BE2C (cell line): Measurements from ENCODE around the genes CNPY1 and SHH.

DNA sequence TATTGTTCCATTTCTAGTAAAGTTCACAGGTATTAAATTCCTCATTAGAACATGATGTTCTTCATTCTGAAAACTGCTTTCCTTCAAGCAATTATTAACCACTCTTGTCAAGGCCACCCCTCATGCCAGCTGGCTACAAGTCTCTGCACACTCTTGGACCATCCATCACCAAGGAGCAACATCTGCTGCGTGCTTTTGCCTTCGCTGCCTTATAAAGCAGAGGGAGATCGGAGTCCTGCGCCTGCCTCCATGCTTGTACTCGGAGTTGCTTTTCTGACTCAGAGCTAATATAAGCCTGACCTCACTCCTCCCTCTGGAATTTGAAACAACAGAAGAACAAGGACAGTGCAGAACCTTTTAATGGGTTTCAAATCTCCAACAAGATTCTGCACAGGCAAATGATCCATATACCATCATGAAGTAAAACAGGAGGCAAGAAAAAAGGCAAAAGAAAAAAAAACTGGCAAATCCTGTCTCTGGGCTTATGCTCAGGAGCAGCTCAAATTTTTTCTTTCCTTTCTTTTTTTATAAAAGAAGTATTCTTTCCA is 529.8 kb upstream of the DPP6 start:
- RRBS = no CpG with 5 or more reads among the region's 5 CpGs

DNA sequence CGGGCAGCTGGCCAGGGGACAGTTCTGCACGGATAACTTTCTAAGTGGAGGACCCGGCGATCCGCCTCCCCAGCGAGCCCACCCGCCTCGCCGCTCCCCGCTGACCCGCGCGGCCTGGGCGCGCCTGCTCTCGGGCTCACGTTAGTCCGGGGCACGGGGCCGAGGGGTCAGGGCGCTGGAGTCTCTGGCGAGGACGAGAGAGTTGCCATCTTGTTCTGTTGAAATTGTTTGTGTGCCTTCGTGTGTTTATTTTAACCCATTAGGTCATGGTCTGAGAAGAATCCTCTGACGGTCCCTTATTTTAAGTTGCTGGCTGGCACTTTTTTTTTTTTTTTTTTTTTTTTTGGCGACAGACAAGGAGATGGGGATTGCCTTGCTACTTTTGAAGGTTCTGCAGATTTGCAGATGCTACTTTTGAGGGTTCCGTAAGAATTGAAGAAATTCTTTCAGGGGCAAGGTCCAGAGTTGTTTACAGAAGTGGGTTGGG is 163.8 kb upstream of the DPP6 start:
- RRBS = 4% methylated on average over 13 of the region's 27 CpGs

- RRBS = no CpG with 5 or more reads among the region's 8 CpGs
Measured at GRCh38 chr7:154201915-154202427, 149.8 kb downstream of the DPP6 start.

DNA sequence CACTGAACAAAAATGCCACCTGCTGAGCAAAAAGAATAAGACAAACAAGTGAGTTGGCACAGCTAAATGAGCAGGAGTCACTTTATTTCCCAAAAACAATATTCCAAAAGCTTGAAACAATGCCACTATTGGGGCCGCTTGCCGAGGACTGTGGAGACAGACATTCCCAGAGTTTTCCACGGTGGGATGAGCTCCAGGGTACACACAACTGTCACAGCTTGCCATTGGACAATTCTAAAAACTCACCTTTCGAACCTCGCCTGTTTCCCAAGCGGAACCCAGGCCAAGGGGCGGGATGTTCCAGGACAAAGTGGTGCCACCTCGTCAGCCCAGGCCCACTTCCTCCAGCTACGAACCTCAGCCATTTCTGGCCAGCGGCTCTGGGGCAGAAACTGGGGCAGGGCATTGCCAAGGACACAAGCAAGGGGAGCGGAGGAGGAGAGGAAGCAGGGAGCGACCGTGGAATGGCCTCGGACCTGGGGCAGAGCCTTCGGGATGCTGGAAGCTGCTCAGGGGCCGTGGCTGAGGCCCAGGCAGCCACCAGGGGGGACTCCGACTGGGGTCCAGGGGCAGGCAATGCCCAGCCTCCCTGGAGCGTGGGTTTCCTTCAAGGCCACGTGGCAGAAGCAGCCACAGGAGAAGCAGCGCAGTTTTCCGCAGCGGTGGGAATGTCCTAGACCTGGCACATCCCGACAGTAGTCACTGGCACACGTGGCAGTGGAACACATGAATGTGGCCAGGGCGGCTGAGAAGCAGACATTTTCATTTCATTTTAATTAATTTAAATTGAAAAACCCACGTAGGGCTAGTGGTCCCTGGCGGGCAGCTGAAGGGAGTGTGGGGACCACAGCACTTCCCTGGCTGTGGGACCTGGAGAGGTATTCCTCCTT is 44.6 kb upstream of the INSIG1 start:
- RRBS = no CpG with 5 or more reads among the region's 27 CpGs

DNA sequence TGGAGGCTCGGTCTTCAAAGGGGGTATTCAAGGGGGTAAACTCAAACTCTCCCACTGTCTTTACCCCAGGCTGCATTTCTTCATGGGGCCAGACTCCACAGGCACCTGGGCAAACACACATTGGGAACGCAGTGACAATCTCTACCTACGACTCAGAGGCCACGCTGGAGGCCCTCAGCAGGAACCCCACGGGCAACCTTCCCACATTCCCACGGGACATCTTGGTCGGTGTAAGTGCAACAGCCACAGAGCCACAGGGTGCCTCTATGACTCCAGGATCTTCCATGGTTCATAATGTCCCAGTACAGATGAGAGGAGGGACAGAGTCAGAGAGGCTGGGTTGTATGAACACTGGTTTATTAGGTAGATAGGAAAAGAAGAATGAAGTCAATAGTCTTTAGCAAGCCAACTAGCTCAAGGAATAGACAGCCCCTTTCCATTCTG is 2.1 kb upstream of the INSIG1 start:
- RRBS = no CpG with 5 or more reads among the region's 7 CpGs

- RRBS = no CpG with 5 or more reads among the region's 7 CpGs
Measured at GRCh38 chr7:155333815-155334107, 36.1 kb downstream of the INSIG1 start.

- RRBS = no CpG with 5 or more reads among the region's 3 CpGs
Measured at GRCh38 chr7:155546426-155546993, at the start of gene CNPY1. CNPY1 (minus strand) TSS chr7:155546559.

DNA sequence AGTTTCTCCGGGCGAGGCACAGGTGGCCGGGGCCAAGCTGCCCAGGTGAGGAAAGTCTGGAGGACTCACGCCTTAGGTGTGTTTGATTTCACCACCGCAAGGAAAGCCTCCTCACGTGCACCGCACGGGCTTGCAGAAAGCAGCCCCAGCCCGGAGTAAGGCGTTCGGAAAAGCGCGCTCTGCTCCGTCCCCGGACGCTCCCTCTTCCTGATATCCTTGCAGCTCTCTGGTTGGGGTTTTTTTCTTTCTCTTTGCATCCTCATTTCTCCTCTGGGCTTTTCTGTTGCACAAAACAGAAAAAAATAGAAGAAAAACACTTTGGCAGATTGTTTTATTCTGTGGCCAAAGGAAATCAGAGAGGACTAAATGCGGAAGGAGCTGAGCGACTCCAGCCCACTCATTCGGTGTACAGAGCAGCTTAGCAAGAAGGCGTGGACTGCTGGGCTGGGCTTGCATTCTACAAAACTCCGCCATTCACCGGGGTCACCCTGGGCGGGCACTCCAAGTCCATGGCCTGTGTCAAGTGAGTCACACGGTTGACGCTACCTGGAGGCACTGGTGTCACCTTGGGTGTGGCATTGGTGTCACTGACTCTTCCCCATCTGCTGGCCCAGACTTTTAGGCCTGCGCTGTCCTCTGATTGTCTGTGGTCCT is 30.3 kb upstream of the CNPY1 start:
- RRBS = 97% methylated on average over 6 of the region's 26 CpGs

DNA sequence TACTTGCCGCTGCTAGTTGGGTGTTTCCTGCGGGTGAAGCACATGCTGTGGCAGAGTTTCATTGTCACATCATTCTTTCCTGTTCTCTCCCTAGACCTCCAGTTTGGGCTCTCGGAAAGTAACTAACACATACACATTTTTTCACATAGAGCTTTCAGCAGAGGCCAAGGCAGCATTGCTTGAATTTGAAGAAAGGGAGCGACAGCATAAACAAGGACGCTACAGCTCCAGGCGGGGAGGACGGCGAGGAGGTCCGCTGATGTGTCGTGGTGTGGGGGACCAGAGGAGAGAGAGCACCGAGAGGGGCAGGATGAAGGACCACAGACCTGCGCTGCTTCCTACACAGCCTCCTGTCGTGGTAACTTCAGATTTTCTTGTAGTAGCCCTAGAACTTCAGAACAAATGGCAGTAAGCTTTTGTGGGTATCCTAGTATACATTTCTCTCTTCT is 62.3 kb downstream of the RBM33 start:
- RRBS = no CpG with 5 or more reads among the region's 13 CpGs

DNA sequence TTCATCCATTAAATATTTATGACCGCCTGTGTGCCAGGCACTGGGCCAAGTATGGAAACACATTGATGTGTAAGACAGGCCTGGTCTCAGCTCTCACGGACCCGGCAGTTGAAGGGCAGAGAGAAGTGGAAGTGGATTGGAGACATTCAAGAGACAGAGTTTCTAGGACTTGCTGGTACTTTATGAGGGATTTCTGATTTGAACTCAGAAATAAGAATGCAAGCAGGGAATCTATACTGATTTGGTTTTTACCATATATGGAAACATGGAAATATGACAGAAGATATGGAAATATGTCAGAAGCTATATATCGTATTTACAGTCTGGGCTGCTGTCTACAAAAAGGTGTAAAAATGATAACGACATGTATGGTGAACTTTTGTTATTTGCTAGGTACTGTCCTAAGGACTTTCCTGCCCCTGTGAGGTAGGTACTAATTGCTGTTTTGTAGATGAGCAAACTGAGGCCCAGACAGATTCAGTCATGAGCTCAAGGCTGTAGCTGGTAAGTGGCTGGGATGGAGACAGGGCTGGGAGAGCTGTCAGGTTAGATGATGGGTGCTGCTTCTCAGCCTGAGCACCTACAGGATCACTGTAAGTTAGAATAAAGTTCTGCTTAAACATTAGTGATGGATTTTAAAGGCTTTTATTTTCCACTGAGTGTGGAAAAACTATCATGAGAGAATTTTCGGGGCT is 82.0 kb downstream of the SHH start:
- RRBS = no CpG with 5 or more reads among the region's 6 CpGs

- RRBS = 14% methylated on average over 18 of the region's 45 CpGs
Measured at GRCh38 chr7:155803342-155803655, 9.0 kb downstream of the SHH start.

DNA sequence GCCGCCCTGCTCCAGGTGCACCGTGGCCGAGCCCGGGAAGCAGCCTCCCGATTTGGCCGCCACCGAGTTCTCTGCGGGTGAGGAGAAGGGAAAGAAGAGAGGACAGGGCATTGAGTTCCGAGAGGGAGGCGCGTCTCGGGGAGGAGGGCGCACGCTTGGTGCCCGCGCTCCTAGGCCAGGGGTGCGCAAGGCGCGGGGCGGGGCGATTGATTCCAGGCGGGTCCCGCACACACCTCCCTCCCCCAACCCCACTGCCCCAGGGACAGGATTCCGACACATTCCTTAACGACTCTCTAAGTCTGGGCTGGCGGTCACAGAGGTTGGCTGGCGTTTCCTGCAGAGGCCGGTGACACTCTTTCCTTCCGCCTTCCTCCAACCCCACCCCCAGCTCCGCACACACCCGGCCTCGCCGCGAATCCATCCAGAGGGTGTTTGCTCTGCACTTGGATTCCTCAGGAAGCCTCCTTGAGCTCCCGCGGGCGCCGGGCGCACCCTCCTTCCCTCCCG is 8.6 kb downstream of the SHH start:
- RRBS = 6% methylated on average over 15 of the region's 40 CpGs

DNA sequence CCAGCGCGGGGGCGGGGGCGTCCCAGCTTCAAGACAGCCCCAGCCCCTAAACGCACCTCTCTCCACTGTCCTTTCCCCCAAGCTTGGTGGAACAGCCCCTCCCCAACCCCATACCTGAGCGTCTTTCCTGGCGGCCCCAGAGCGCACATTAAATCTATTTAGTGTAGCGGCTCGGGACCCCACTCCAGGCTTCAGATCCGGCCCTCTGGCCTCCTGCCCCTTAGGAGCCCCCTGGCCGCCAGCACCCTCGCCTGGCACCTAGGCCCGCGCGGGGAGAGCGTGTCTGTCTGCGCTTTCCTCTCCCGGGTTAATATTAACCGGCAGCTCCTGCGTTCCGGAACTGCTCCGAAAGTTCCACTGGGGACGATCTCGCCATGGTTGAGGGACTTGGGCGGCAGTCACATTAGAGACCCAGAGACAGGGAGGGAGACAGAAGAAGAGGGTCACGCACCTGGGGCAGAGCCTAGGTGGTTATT is 3.3 kb downstream of the SHH start:
- RRBS = 3% methylated on average over 5 of the region's 27 CpGs

DNA sequence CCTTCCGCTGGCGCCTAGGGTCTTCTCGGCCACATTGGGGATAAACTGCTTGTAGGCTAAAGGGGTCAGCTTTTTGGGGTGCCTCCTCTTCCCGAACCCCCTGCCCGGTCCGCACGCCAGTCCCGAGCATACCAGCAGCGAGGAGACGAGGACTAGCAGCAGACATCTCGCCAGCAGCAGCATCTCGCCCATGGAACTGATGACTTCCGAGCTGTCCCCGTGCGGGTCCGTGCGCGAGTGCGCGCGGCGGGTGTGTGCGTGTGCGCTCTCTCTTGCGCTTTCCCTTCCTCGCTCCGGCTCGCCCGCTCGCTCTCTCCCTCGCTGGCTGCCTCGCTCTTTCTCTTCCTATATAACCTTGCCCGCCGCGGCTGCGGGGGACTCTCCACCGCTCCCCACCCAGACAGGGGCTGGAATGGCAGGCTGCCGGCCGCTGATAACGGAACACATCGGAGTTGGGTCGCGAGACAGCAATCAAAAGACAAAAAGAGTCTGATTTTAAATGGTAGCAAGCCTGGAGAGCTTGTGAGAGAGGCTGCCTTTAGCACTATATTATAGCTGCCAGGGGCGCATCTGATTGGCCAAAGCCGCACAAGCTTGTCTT is at the start of gene SHH:
SHH (minus strand) TSS at position 524 of the 601 bp plus-strand sequence.
- RRBS = no CpG with 5 or more reads among the region's 45 CpGs

DNA sequence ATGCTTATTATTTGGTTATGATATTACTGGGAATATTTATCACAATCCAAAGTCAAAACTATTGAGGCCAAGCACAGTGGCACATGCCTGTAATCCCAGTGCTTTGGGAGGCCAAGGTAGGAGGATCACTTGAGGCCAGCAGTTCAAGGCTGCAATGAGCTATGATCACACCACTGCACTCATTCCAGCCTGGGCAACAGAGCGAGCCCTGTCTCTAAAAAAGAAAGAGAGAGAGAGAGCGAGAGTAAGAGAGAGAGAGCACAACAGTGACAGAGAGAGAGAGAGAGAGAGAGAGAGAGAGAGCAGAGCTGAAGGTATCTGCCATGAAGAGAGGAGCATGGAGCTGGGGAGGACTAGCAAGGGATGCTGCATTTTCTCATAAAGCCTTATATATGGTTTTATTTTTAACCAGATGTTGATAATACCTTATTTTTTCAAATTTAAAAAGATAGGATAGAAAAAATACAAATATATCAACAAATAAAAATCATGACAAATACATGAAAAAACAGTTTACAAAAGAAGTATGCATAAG is 84.5 kb upstream of the RNF32 start:
- RRBS = no CpG with 5 or more reads among the region's 2 CpGs

- RRBS = no CpG with 5 or more reads among the region's 18 CpGs
Measured at GRCh38 chr7:156659901-156660884, 19.6 kb downstream of the RNF32 start.

DNA sequence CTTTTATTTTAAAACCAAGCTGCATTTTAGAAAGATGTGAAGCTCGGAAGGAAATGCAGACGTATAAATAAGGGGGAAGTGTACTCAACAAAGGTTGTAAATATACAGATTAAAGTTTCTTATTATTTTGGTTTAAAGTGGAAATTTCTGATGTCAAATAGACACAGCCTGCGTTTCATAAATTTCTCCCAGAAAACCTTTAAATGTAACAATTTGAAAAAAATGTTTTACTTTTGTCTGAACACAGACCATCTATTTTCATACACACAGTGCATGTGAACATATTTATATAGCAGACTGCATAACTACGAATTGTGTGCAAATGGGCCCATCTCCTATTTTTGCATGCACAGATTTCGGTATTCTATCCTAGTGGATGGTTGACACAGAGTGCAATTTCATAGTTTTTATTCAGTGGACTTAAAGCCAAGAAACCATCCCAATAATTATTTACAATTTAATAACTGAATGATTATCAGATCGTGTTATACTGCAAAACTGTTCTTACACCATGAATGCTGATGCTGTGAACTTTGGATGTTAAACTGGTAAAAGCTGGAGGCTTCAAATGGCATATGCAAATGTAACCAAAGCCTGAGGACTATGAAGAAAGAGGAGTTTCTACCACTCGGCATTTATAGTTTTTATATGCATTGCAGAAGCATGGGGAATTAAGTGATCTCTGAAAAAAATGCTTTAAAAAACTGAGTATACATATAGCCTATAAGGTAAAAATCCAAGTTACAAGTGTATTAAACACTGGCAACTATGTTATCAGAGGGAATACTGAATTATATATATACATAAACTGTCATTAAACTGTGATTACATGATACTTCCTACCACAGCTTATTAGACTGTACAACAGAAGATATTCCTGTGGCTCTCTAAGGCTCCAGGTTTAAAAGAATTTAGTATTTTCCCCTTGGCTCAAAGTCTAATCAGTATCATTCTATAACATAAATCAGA is 42.3 kb downstream of the RNF32 start:
- RRBS = no CpG with 5 or more reads among the region's 7 CpGs

- RRBS = no CpG with 5 or more reads among the region's 8 CpGs
Measured at GRCh38 chr7:156725142-156725609, 84.6 kb downstream of the RNF32 start.

- RRBS = no CpG with 5 or more reads among the region's 15 CpGs
Measured at GRCh38 chr7:156873279-156873770, 19.7 kb downstream of the LMBR1 start.

- RRBS = no CpG with 5 or more reads among the region's 5 CpGs
Measured at GRCh38 chr7:156895153-156895857, 2.3 kb upstream of the LMBR1 start.